Liver (tissue), 9 donors: ENCODE results near the gene CTSE.

GRCh38 chr1:205701011-205701541 is 20.8 kb upstream of the SLC45A3 start:
- PRO-cap, 5 experiments, result no peak in any of the 5 experiments
- RAMPAGE, long total RNA, 2 experiments, result no peak in any of the 2 experiments
- RRBS, result no CpG with 5 or more reads among the region's 3 CpGs

- PRO-cap, 5 experiments, result no peak in any of the 5 experiments
- RAMPAGE, long total RNA, 2 experiments, result no peak in any of the 2 experiments
- RRBS, result no CpG with 5 or more reads among the region's 9 CpGs
Measured at GRCh38 chr1:205715286-205716672, 34.2 kb downstream of the NUCKS1 start.

- PRO-cap, 5 experiments, result no peak in any of the 5 experiments
- RAMPAGE, long total RNA, 2 experiments, result no peak in any of the 2 experiments
- RRBS, result no CpG with 5 or more reads among the region's 6 CpGs
Measured at GRCh38 chr1:205811505-205812041, 1.4 kb downstream of the SLC41A1 start.

- PRO-cap, 5 experiments, result no peak in any of the 5 experiments
- RAMPAGE, long total RNA, 2 experiments, result no peak in any of the 2 experiments
- RRBS, result no CpG with 5 or more reads among the region's 4 CpGs
Measured at GRCh38 chr1:205913370-205914103, 29.7 kb downstream of the SLC26A9 start.

DNA sequence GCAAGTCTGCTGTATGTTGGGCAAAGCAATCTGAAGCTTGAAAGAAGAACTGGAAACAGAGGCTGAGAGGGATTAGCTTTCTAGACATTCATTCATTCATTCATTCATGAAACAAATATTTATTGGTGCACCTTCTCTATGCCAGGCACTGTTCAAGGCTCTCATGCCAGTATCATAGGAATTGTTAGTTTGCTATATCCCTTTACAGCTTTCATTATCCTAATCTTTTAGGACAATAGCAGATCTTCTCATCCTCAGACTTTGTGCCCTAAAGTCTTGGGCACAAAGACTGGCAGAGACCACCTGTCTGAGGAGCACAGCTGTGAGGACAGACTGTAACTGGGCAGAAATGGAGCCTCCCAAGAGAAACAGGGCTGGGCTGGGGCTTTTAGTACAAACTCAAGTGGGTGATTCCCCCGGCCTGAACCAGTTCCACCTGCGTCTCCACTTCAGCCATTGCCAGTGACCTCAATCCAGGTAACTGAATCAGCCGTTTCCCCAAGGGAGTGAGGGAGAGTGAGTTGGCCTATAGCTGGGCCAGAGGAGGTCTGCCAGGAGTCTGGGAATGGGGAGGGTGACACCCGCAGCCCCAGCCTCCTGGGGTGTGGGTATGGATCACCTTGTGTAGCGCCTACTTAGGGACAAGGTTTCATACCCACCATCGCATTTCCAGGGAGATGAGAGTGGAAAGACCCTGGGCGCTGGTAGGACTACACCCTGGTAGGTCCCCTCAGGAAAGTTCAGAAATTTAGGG is 8.6 kb downstream of the SLC26A9 start:
- PRO-cap, 5 experiments, result no peak in any of the 5 experiments
- RAMPAGE, long total RNA, 2 experiments, result no peak in any of the 2 experiments
- RRBS, result no CpG with 5 or more reads among the region's 7 CpGs

DNA sequence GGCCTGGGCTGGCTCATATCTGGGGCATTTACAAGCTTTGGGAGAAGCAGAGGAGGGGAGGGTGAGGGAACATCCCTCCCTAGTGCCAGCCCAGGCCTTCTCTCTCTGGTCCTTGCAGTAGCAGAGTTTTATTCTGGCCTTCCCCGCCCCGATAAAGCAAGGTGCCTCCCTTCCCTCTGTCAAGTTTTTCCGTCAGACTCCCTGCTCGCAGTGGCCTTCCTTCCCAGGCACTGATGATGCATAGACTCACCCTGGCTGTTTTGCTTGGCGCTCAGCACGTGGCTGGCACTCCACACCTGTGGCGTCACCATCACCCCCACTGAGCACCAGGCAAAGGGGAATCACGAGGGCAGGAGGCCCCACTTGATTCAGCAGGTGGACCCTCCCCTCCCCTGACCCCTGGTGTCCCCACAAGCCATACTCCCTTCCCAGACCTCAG is 7.4 kb downstream of the SLC26A9 start:
- PRO-cap, 5 experiments, result no peak in any of the 5 experiments
- RAMPAGE, long total RNA, 2 experiments, result no peak in any of the 2 experiments
- RRBS, result no CpG with 5 or more reads among the region's 8 CpGs

GRCh38 chr1:205950047-205950665 is 6.9 kb upstream of the SLC26A9 start:
- PRO-cap, 5 experiments, result no peak in any of the 5 experiments
- RAMPAGE, long total RNA, 2 experiments, result no peak in any of the 2 experiments
- RRBS, result no CpG with 5 or more reads among the region's 10 CpGs

GRCh38 chr1:205983706-205984415 is 19.3 kb downstream of the RAB7B start:
- PRO-cap, 5 experiments, result no peak in any of the 5 experiments
- RAMPAGE, long total RNA, 2 experiments, result no peak in any of the 2 experiments
- RRBS, result no CpG with 5 or more reads among the region's 12 CpGs

DNA sequence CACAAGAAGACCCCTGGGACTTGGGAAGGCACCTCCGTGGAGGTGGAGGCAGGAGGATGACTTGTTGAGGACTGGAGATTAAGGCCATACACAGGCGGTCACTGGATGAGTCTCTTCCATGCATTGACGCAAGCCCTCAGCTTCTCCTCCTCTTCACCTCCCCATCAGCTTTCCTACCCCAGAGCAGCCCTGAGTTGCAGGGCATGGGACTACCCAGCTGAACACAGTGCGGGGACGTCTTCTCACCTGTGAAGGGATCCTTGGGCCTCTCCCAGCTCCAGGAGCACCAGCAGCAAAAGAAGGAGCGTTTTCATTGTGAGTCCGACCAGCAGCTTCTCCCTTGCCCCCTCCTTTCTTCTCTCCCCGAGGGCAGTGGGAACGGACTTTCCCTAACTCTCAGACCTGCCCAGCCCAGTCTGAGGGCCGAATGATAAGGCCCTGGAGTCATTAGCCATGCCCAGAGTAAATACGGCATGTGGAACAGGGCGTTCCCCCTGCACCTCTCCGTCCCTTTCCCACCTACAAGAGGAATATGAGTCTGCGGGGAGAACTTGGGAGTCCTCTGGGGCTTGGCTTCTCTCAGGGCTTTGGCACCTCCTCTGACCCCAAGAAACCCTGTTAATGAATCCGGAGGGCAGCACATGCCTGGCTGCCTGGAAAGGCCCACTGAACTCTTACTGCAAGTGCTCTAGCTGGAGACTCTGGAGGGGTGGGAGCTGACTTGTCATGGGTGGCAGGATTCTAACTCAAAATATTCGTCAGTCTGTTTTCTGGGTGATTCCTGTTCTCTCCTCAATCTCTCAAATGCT is at the start of gene CTSE:
Gene CTSE (minus strand): TSS at position 418 of the 809 bp plus-strand sequence.
- PRO-cap, 5 experiments, result no peak in any of the 5 experiments
- RAMPAGE, long total RNA, 2 experiments, result start-site peak on the minus strand in 1 of 2 experiments, centred at position 342 of the sequence, 198 to 369 reads per replicate
- RRBS, result no CpG with 5 or more reads among the region's 16 CpGs

GRCh38 chr1:206203945-206204743 is 803 bp downstream of the SRGAP2 start:
- PRO-cap, 5 experiments, result no peak in any of the 5 experiments
- RAMPAGE, long total RNA, 2 experiments, result start-site peak on the minus strand in 1 of 2 experiments, at chr1:206204033-206204046 at its widest, 9 reads per replicate
- RRBS, result no CpG with 5 or more reads among the region's 66 CpGs

DNA sequence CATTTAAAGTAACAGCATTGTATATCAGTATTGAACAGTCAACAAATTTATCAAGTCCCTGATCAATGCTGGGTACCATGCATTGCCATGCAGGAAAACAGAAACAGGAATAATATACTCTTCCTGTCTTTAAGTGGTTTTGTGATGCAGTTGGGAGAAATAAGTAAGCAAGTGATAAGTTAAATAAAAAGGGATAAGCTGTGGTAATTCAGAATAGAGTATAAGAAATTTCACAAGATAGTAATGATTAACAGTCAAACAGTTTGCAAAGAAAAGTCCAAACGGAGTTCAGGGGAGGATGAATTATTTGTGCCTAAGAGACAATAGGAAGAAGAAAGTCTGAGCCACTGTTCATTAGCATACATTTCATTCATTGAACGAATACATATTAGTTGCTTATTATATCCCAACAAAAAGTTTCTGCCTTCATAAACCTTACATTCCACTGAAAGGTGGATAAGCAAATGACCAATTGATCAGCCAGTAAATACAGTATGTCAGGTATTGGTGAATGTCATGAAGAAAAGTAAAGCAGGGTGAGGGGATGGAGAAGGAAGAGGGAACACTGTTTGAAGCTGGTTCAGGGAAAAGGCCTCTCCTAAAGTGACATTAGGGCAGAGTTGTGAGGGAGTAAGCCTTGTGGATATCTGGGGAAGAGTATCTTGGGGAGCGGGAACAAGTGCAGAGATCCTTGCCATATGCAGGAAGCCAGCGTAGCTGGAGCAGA is 38.9 kb upstream of the IKBKE start:
- PRO-cap, 5 experiments, result no peak in any of the 5 experiments
- RAMPAGE, long total RNA, 2 experiments, result no peak in any of the 2 experiments
- RRBS, result no CpG with 5 or more reads among the region's 4 CpGs

DNA sequence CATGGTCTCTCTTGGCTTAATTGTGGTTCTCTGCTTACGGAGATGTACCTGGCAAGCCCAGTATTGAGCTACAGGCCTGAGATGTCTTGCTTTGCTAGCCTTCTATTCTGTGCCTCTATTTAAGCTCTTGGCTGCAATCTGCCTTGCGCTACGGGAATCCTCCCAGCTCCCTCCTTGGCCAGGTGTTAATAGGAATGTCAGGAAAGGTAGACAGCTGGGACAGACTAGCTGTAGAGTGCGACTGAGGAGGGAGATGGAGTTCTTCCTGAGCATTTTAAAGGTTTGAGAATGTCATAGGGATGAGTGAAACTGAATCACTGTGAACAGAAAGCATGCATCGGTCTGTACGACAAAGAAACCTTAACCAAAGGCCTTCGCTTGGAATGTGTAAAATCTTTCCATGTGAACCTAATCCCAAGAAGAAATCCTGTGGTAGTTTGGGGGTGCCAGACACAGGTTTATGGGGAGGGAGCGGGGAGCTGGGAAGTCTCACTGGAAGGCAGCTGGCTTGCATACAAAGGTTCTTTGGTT is 10.4 kb upstream of the IKBKE start:
- PRO-cap, 5 experiments, result no peak in any of the 5 experiments
- RAMPAGE, long total RNA, 2 experiments, result no peak in any of the 2 experiments
- RRBS, result no CpG with 5 or more reads among the region's 8 CpGs

DNA sequence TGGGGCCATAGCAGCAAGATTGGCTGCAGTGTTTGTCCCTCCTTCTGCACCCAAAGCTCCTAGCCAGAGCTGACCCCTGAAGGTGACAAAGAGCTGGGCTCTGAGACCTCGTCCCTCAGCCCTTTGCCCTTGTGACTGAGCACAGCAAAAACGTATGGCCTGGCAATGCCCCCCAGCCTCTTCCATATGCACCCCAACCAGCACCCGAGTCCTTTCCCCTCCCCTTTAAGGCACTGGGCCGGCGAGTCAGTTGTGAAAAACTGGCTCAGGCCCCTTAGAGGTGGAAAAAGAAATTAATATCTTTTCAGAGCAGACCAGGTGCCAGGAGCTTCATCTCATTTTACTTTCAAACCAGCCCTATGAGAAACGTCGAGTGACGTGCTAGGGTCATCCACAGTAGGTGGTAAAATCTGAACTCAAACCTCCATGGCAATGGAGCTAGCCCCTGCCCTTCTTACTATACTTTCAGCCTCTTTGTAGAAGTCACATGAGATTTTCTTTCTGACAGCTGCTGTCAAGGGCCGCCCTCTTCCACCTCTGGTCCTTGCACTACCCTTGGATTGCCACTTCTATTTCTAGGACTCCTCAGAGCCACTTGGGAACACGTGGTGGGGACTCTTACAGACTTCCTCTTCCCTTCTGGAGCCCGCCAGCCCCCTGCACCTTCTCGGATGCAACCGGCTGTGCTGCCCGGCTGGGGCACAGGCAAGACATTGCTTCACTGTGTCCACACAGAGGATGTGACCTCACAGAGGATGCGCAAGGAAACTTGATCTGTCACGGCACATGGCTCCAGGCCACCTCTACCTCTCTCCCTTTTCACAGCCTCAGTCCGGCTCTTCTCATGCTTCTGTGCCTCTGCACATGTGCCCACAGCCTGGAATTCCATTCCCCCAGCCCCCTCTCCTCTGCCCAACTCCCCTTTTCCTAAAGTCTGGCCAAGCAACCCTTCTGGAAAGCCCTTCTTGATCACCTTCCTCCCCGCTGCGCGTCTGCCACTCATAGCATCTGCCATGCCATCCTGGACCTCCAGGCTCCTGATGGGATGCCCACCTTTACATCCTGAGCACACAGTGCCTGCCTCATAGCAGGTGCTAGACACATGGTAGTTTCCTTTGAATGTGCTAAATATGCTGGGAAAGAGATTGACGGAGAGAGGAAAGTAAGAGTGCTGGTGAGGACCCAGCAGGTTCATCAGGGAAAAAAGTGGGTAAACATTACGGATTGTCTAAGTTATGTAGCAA is 2.4 kb upstream of the IKBKE start:
- PRO-cap, 5 experiments, result peak in 1 of 5 experiments; most common minus-strand start position 546 of the sequence (in 1)
- RAMPAGE, long total RNA, 2 experiments, result no peak in any of the 2 experiments
- RRBS, result no CpG with 5 or more reads among the region's 22 CpGs

- PRO-cap, 5 experiments, result no peak in any of the 5 experiments
- RAMPAGE, long total RNA, 2 experiments, result no peak in any of the 2 experiments
- RRBS, result no CpG with 5 or more reads among the region's 6 CpGs
Measured at GRCh38 chr1:206521052-206521593, 13.8 kb downstream of the RASSF5 start.

GRCh38 chr1:206551753-206552478 is 44.6 kb downstream of the RASSF5 start:
- PRO-cap, 5 experiments, result no peak in any of the 5 experiments
- RAMPAGE, long total RNA, 2 experiments, result no peak in any of the 2 experiments
- RRBS, result no CpG with 5 or more reads among the region's 6 CpGs

DNA sequence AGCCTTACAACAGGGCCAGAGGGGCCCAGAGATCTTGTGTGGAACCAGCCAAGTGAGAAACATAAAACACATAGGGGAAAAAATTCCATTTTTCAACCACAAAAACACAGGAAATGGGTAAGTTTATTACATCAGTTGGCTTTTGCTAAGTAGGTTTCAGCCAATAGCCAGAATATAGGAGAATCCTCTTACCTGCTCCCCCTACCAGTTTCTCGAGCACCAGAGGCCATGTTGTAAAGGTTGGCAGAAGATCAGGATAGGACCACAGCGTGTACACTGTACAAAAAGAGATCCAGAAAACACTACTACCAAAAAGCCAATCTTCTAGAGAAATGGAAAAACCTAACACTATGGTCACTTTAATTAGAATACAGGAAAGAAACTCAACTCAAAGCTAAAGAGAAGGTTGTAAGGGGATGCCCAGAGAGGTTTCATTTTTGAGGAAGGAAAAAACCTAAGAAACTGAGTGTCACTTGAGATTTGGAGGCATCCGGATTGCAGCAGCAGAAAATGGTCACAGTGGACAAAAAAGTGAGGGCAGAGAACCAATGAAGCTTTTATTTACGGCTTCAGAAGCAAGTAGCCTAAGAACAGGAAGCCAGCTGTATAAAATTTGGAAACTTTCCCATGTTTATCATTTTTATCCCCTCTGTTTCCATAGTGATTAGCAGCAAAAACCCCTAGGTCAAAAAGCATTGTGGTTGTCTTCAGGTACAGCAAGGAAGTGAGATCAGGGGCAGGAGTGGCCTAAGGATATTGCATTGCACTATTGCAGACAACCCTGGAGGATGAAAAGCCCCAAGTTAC is 2.9 kb downstream of the EIF2D start:
- PRO-cap, 5 experiments, result no peak in any of the 5 experiments
- RAMPAGE, long total RNA, 2 experiments, result no peak in any of the 2 experiments
- RRBS, result no CpG with 5 or more reads among the region's 4 CpGs

- PRO-cap, 5 experiments, result no peak in any of the 5 experiments
- RAMPAGE, long total RNA, 2 experiments, result no peak in any of the 2 experiments
- RRBS, result 92% methylated on average over 1 of the region's 17 CpGs
Measured at GRCh38 chr1:206647319-206648329, 12.3 kb downstream of the DYRK3 start.

DNA sequence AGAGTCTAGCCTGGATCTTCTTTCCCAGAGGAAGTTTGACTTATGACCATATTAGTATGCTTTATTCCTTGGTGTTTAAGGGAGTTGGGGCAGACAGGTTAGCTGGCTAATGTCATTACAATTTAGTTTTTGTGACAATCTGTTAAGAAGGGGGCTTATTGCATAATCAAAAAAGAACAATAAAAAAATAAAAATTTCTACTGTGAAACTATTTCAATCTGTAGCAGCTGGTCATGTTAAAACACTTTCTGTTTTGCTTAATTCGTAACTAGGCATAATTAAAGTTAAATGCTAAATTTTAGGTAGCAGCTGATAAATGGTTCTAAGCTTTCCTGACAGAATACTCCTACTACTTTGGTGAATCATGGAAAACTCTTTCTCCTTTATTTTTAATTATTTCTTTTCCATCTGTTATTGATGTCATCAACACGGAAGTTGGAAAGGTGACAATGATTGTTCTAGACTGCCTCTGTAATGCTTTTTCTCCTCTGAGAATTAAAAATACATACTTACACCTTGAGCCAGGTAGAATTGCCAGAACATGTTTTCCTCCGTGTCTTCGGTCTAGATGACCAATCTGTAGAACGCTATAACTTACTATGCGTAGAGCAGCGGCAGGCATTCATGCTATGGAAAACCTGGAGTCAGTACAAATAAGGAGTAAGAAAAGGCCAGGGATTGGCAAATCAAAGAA is 18.6 kb downstream of the DYRK3 start:
- PRO-cap, 5 experiments, result no peak in any of the 5 experiments
- RAMPAGE, long total RNA, 2 experiments, result no peak in any of the 2 experiments
- RRBS, result no CpG with 5 or more reads among the region's 7 CpGs

DNA sequence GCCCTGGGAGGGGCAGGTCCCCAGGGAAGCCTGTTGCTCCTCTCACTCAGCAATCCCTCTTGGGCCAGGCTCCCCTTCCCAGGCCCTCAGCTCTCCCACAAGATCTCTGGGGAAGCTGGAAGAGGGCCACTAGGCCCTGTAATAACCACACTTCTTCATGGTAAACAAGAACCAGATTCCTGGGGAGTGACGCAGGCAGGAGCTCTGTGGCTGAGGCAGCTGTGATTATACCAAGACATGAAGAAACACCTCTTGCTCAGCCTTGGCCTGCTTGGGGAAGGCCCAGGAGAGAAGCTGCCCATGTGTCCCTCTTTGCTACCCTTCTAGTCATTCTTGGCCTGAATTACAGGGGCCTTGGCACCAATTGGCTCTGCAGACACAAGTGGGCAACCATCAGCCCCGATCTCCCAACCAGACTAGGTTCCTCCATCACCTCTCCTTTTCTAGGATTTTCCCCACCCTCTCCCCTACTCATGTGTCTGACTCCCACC is 9.8 kb upstream of the MAPKAPK2 start:
- PRO-cap, 5 experiments, result no peak in any of the 5 experiments
- RAMPAGE, long total RNA, 2 experiments, result no peak in any of the 2 experiments
- RRBS, result no CpG with 5 or more reads among the region's 2 CpGs

DNA sequence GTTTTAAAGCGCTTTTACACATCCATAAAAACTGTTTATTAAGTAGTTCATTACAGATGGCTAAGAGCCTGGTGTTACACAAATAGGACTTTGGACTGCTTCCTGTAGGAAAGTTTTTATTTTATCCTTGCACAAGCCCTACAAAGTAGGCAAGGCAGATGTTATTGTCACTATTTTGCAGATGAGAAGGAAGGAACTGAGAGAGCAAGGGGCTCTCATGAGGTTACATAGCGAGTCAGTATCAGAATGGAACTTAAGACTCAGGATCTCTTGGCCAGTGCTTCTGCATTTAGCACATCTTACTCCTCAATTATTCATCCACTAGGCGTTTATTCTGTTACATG is 2.6 kb upstream of the MAPKAPK2 start:
- PRO-cap, 5 experiments, result peak in 1 of 5 experiments; most common plus-strand start position 170 of the sequence (in 1)
- RAMPAGE, long total RNA, 2 experiments, result no peak in any of the 2 experiments
- RRBS, result no CpG with 5 or more reads among the region's 3 CpGs